ENCODE measurements around a stretch of chr15.

- PRO-cap: no peak
These were observed 32.2 kb downstream of the MCTP2 start for GRCh38 chr15:94263396-94264035.

GRCh38 chr15:94377528-94378139, 146.3 kb downstream of the MCTP2 start:
- PRO-cap: no peak

- PRO-cap: bidirectional peak, plus-strand start at chr15:94845238, minus-strand start at chr15:94845142
These were observed 613.5 kb downstream of the MCTP2 start for GRCh38 chr15:94844506-94845643.

DNA sequence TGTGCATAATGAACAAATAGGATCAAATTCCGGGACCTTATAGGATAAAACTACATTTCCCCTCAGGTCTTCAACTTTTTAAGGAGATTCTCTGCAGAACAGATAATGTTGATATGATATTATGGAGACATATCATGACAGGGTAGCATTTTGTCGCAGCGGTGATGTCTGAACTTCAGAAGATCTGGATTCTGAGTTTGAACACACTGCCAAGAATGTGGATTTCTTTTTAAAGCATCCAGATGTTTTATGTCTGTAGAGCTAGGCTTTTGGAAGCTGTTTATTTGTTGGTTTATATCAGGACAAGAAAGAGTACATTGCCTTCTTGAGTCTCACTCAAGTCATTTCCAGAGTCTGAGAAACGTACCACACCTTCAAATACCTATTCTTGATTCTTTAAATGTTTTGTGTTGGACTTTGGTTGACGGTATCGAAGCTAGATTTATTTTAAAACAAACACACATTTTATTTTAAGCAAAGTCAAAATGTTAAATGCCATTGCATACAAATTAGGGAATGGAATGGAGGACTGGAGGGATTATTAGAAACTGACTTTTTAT, 1047.6 kb downstream of the MCTP2 start:
- PRO-cap: no peak

- PRO-cap: no peak
These were observed 1048.0 kb downstream of the MCTP2 start for GRCh38 chr15:95279454-95279688.

GRCh38 chr15:95286106-95286766, 1044.3 kb upstream of the NR2F2 start:
- PRO-cap: no peak

- PRO-cap: no peak
These were observed 1042.0 kb upstream of the NR2F2 start for GRCh38 chr15:95288344-95289032.

- PRO-cap: no peak
These were observed 1028.2 kb upstream of the NR2F2 start for GRCh38 chr15:95302148-95302761.

- PRO-cap: no peak
These were observed 1026.3 kb upstream of the NR2F2 start for GRCh38 chr15:95303737-95305003.

GRCh38 chr15:95462352-95462661, 868.2 kb upstream of the NR2F2 start:
- PRO-cap: no peak

GRCh38 chr15:95471096-95471663, 859.3 kb upstream of the NR2F2 start:
- PRO-cap: no peak

DNA sequence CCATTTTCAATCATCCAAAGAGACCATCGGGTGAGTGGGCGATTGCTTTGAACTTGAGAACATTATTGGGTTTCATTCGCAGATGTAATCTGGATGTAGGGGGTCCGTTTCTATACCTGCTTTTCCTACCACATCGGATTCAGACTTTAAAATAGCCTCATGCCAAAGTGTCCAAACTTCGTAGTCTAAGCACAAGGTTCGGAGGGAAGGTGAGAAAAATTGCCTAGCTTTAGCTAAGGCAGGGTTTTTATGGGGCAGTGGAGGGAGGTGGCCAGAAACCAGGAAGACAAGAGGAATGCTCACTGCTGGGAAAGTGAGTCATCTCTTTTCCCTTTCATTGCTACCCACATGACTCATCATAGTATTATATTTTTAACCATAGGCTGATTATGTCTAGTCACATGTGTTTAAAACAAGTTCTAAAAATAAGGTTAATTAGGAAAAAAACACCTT, 773.1 kb upstream of the NR2F2 start:
- PRO-cap: no peak

GRCh38 chr15:95839212-95839750, 491.2 kb upstream of the NR2F2 start:
- PRO-cap: no peak

DNA sequence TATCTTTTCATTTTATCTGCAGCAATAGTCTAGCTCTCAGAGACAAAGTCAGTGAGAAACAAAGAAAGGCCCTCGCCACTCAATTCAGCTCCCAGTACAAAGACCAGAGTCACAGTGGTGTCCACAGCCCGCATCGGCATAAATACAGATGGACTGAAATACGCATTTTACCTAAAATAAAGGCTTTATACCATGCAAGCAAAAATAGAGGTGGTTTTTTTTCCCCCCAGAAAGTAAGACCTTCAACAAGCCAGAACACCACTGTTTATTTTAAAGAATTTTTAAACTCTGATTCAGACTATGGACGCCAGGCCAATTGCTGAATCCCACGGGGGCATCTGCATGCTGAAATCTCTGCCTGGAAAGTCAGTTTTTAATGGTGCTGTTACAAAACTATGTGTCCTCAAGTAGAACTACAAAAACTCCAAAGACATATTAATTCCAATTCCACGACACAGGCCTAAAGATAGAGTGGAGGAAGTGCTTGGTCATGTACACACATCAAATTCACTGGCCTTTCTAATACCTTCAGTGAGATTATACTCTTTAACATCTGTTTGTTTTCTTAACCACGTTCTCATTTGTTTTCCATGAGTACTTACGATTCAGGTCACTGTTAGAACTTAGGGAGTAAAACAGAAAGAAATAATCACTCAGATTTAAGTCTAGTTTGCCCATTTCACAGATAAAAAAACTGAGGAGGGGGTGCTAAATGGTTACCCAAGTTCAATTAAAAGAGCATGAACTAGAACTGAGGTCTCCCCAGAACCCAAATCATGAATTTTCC, 490.5 kb upstream of the NR2F2 start:
- PRO-cap: no peak

- PRO-cap: unidirectional peak, minus-strand start at chr15:96209531
These were observed 121.2 kb upstream of the NR2F2 start for GRCh38 chr15:96209133-96209964.

DNA sequence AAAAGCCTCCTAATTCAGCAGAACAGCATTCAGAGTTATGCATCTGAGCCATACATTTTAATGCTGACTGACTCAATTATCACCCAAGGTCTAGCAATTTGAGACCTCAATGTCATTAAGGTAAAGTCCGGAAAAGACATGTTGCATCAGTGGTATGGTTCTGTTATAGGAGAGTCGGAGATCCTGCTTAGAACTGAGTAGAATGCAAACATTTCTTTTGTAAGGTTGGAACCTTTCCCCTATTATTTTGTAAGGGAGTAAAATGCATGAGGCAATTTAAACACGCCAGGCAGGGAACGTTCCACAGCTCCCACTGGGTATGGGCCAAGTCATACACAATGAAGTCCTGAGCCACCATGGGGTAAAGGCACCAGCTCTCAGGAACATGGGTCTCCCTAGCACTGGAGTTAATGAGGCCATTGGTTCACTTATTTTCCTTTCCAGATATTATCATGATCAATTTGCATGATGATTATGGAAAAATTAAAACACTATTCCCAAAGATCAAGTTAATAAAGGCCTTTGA, 116.6 kb upstream of the NR2F2 start:
- PRO-cap: no peak

DNA sequence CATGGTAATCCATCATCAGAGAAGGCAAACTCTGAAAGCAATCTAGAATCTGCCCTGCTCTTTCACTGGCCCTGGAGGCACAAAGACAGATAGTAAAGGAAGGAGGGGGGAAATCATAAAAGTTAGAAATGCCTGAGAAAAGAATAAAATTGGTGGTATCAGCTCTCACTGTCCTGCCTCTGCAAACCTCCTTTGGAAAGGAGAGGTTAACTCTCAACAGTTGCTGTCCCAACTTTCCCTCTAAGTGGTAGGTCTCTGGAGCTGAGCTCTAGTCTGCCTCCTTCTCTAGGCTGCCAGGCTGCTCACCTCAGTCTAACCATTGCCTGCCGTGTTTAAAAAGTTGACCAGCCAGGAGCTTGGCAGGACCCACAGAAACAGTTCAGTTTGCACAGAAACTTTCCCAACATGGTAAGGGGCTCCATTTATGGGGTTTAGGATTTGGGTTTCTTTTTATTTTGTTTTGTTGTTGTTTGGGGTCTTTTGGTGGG, 13.3 kb upstream of the NR2F2 start:
- PRO-cap: no peak

GRCh38 chr15:96345016-96346085, 14.9 kb downstream of the NR2F2 start:
- PRO-cap: bidirectional peak, plus-strand start at chr15:96345823, minus-strand start at chr15:96345616

DNA sequence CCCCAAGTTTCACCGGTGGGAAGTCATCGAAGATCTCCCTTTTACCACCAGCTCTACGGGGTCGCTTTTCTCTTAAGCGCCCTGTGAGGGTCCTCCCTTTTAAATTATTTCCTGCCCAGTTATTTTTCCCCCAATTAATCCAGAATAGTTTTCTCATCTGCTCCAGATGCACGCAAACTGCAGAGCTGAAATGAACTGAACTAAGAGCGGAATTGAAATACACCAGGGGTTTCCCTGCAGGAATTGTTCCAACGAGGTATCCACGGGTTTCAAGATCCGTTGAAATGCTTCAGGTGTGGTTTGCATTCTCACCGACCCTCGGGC, 87.0 kb downstream of the NR2F2 start:
- PRO-cap: no peak

DNA sequence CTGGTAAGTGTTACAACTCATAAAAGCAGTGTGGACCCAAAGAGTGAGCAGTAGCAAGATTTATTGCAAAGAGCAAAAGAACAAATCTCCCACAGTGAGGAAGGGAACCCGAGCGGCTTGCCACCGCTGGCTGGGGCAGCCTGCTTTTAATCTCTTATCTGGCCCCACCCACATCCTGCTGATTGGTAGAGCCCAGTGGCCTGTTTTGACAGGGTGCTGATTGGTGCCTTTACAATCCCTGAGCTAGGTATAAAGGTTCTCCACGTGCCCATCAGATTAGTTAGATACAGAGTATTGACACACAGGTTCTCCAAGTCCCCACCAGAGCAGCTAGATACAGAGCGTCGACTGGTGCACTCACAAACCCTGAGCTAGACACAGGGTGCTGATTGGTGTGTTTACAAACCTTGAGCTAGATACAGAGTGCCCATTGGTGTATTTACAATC, 160.8 kb downstream of the NR2F2 start:
- PRO-cap: no peak

Measured in Calu3 (cell line).